AG04450 (cell line): ENCODE measurements around a stretch of chr3.

- CAGE, long polyA plus RNA, result no peak
- RRBS, result 4% methylated on average over 36 of the region's 51 CpGs
These were observed 34.3 kb downstream of the DNAJB8 start for GRCh38 chr3:128432168-128433020.

DNA sequence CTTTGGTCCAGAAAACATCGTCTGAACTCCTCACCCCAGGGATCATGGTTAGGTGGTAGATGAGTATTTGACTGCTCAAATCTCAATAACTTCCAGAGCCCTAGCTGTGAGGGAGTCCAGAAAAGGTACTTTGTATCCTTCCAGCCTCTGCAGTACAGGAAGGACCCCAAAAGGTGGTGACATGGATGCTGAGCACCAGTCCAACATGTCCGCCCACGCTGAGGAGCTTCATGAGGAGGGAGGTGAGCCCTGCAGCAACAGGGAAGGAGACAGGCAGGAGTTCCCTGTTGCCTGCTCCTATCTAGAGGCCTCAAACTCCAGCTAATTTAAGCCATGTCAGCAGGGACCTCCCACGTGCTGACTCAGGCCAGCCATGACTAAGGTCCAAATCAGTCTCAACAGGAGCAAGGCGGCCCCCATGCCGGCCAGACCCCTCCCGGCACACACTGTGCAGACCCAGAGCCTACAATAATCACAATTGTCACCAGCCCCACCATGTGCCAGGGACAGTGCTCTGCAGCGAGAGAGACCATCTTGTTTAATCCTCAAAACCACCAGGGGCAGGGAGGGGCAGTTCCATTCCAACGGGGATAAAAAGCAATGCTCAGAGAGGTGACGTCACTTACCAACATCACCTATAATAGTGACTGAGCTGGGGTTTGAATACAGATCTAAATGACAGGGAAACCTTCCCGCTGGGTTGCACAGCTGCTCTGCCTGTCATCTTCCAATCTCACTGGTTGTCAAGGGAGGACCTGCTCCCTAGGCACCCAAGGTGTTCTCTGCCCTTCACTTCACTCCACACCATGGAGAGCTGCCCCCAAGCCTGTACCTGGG lies 54.5 kb upstream of the GATA2 start:
- CAGE, long polyA plus RNA, result no peak
- RRBS, result no CpG with 5 or more reads among the region's 11 CpGs

- CAGE, long polyA plus RNA, result no peak
- RRBS, result 18% methylated on average over 41 of the region's 77 CpGs
These were observed 62.4 kb upstream of the GATA2 start for GRCh38 chr3:128555132-128555995.

DNA sequence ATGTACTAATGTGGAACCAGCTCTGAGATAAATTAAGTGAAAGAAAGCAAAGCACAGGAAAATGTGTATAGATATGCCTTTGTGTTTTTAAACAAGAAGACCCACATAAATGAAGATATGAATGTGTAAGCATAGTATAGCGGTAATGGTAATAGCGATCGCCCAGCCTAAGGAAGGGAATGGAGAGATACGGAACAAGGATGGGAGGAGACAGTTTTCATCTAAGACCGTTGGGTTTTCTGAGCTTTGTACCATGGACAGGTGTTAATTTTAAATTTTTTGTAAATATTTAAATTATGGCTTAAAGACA lies 30.8 kb upstream of the RPN1 start:
- CAGE, long polyA plus RNA, result no peak
- RRBS, result no CpG with 5 or more reads among the region's 5 CpGs

DNA sequence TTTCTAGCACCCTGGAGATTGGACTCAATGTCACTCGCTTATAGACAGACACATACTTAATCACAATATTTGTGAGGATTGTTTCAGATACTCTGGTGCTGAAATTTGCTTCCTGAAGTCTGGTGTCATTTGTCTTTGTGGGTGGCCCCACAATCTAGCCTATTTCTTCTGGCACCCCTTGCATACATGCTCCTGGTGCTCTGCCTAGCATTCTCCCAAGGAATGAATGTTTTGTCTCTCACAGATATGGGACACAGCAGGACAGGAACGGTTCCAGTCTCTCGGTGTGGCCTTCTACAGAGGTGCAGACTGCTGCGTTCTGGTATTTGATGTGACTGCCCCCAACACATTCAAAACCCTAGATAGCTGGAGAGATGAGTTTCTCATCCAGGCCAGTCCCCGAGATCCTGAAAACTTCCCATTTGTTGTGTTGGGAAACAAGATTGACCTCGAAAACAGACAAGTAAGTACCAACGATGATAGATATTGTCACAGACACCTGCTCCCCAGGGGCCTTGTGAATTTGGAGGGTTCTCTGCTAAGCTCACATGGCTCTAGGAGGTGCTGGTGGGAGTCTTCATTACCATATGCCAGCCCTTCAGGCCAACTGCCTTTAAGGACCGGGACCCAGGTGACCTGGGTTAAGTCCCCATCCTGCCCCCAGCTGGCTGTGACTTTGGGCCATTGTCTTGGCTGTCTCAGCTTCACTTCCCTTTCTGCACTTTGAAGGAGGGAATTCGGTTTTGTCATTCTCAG lies 73.1 kb upstream of the ACAD9 start:
- CAGE, long polyA plus RNA, result no peak
- RRBS, result no CpG with 5 or more reads among the region's 9 CpGs

- CAGE, long polyA plus RNA, result no peak
- RRBS, result no CpG with 5 or more reads among the region's 7 CpGs
These were observed 72.1 kb upstream of the ACAD9 start for GRCh38 chr3:128807321-128807799.

DNA sequence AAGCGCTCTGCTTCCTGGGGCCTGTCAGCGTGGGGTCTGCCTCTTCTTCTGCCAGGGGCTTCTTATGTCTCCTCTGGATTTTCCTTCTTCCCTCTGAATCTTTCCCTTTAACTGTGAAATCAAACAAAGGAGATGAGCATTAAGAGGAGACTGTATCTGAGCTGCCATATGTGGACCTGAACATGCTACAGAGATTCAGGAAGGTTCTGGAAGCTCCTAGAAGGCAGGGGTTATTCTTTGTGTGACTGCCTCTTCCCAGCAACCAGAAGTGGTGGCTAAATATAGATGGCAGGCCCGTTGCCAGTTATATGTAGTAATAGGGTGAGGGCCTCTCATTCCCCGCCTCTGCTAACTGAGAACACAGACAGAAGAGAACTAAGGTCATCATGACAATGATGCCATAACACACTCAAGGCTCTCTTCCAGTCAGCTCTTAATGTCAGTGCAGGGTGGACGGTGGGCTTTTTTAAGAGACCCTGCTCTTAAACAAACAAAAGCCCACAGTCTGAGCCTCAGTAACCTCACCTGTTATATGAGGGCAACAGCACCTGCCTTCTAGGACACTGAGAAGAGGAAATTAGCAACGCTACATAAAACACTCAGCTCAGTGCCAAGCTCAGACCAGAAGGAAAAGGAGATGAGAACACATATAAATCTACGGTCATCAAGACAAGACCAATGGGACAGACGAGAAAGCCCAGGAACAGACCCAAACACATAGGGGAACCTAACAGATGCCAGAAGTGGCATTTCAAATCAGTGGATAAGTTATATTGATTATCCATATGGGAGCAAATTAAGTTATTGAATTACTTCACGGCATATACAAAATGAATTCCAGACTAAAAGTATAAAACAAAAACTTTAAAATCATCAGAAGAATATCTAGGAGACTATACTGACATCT lies 22.3 kb downstream of the CFAP92 start:
- CAGE, long polyA plus RNA, result no peak
- RRBS, result no CpG with 5 or more reads among the region's 9 CpGs

- CAGE, long polyA plus RNA, result no peak
- RRBS, result no CpG with 5 or more reads among the region's 9 CpGs
These were observed 4.0 kb upstream of the GP9 start for GRCh38 chr3:129056324-129057158.

- CAGE, long polyA plus RNA, result no peak
- RRBS, result no CpG with 5 or more reads among the region's 7 CpGs
These were observed 26.8 kb downstream of the GP9 start for GRCh38 chr3:129087365-129087818.

- CAGE, long polyA plus RNA, result no peak
- RRBS, result no CpG with 5 or more reads among the region's 10 CpGs
These were observed 1.1 kb upstream of the ISY1 start for GRCh38 chr3:129161906-129162473.

DNA sequence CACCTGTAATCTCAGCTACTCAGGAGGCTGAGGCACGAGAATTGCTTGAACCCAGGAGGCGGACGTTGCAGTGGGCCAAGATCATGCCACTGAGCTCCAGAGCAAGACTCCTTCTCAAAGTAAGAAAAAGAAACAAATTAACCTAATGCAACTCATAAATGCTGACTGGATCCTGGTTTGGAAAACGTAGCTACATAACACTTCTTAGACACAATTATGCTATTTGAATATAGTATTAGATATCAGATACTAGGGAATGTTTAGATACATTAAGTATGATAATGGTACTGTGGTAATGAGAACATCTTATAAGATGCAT lies 5.7 kb upstream of the ISY1 start:
- CAGE, long polyA plus RNA, result no peak
- RRBS, result no CpG with 5 or more reads among the region's 4 CpGs

DNA sequence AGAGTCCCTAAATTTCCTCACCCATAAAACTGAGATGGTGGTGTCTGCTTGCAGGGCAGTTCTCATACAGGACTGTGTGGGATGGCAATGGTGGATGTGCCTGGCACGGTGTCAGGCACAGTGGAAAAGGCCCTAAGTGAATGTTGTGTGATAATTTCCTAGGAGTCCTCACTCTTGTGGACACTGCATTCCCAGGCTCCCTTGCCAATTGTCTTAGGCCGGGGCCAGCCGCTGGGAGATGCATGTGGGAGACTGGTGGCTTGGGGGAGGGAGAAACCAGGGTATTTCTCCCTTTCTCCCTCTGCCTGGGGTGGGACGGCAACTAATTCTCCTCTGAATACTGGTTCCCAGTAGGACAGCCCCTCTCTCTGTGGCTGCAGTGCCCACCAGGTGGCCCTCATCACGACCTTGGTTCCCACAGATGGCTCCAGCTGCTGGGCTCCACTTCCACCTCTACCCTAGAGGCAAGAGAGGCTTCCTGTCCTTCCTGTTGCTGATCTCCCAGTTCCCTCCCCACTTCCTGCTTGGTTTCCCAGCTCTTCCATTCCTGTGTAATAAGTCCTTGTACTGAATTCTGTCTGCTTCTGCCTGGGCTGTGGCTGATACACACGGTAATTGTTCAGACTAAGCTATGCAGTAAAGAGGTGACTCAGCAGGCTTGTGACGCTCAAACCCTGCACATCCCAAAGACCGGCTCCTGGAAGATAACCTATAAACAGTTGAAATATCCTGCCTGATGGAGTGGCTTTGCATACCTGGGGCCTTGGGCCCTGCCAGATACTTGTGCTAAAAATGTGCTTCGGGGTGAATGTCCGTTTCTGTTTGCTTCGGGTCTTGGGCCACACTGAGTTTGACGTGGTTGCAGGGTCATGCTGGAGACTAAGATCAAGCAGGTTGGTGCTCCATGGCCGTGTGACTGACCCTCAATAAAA lies 20.4 kb upstream of the COPG1 start:
- CAGE, long polyA plus RNA, result no peak
- RRBS, result no CpG with 5 or more reads among the region's 13 CpGs

- CAGE, long polyA plus RNA, result no peak
- RRBS, result 96% methylated on average over 2 of the region's 18 CpGs
These were observed 8.0 kb downstream of the COPG1 start for GRCh38 chr3:129257149-129258003.

GRCh38 chr3:129365191-129365675 lies 49.1 kb upstream of the H1-10 start:
- CAGE, long polyA plus RNA, result no peak
- RRBS, result no CpG with 5 or more reads among the region's 7 CpGs

- CAGE, long polyA plus RNA, result no peak
- RRBS, result no CpG with 5 or more reads among the region's 6 CpGs
These were observed 48.8 kb downstream of the EFCAB12 start for GRCh38 chr3:129379621-129380068.

- CAGE, long polyA plus RNA, result no peak
- RRBS, result no CpG with 5 or more reads among the region's 5 CpGs
These were observed 14.6 kb downstream of the EFCAB12 start for GRCh38 chr3:129413554-129414502.

- CAGE, long polyA plus RNA, result no peak
- RRBS, result no CpG with 5 or more reads among the region's 3 CpGs
These were observed 22.4 kb downstream of the IFT122 start for GRCh38 chr3:129462304-129462916.

- CAGE, long polyA plus RNA, result no peak
- RRBS, result no CpG with 5 or more reads among the region's 8 CpGs
These were observed 13.7 kb downstream of the H1-8 start for GRCh38 chr3:129556689-129556968.

- CAGE, long polyA plus RNA, result no peak
- RRBS, result no CpG with 5 or more reads among the region's 9 CpGs
These were observed 14.5 kb downstream of the PLXND1 start for GRCh38 chr3:129591868-129592431.

DNA sequence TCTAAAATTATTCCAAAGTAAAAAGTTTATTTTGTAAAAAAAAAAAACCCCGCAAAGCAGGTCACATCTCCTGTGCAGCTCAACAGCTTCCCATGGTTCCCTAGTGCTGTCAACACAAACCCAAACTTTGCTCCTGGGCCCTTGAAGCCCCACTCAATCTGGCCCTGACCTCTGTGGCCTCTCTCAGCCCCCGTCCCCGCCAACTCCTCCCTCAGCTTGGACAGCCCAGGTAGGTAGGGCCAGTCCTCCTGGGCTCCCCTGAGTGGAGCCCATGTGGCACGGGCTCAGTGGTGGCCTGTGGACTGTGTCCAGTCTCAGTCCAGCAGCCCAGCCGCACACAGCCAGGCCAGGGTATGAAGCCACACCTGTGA lies 11.7 kb downstream of the PLXND1 start:
- CAGE, long polyA plus RNA, result no peak
- RRBS, result no CpG with 5 or more reads among the region's 5 CpGs